HEK293 (cell line): ENCODE measurements around a stretch of chr22.

GRCh38 chr22:32760624-32761345 is 40.7 kb upstream of the TIMP3 start:
- PRO-cap = no peak
- RRBS, 2 experiments = no CpG with 5 or more reads among the region's 5 CpGs

DNA sequence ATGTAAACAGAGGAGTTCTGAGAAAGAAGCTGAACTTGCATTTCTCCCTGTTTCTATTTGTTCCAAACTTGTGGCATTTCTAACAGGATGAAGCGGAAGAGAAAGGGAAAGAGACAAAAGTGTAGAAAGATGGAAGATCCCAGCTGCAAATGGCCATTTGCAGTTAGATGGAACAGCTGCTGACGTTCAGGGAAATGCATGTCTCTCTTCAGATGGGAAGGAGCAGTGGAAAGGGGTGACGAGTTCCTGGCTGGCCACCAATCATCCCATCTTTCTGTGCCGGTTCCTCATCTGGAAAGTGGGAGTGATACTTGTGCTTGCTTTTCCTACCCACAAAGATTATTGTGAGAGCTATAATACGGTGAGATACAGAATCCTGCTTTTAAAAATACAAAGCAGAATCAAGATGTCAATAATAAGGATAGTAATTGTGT is 1.3 kb upstream of the TIMP3 start:
- PRO-cap = no peak
- RRBS, 2 experiments = no CpG with 5 or more reads among the region's 5 CpGs

DNA sequence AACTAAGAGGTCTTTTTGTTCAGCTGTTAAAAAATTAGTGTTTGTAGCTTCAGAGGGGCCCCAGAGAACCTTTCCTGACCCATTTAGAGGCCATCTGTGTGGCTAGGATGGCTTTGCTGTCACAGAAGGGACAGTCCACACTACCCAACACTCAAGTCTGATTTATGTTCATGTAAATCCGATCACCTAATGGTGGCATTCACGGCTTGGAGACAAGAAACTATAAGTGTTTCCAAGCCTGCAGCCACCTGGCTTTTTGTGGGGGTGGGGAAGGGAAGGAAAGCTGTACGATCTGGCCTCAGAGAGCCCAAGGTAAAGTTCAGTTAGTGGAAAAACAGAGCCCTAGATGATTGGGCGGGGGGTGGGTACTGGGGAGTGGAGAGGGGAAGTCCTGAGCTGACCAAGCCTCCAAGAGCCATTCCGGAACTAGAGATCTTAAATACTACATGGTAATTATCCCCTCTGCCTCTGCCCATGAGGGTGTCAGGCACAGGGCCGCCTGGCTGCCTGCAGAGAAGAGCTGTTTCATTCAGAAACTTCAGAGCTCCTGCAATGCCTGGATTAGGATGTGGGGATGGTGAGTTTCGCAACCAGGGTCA is 8.8 kb downstream of the TIMP3 start:
- PRO-cap = no peak
- RRBS, 2 experiments = no CpG with 5 or more reads among the region's 7 CpGs

DNA sequence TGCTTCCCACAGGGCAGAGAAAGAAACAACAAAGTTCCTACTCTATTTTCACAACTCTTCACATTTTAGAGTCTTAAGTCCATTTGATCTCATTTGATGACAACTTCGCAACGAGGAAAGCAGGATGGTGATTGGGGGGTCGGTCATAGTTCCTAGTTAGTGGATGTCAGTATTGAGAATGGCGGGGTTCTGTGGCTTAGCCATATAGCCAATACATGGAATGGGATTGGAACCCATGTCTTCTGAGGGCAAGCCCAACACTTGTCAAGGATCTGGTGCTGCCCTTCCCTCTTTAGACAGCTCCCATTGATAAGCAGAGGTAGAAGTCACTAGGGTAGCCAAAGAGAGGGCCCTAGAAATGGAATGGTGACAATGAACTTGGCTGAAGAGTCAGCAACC is 10.1 kb downstream of the TIMP3 start:
- PRO-cap = no peak
- RRBS, 2 experiments = no CpG with 5 or more reads among the region's 4 CpGs

- PRO-cap = no peak
- RRBS, 2 experiments = 50 to 72% methylated on average over 3 of the region's 14 CpGs
Observed at GRCh38 chr22:32818528-32819256, 17.2 kb downstream of the TIMP3 start.

- PRO-cap = no peak
- RRBS, 2 experiments = no CpG with 5 or more reads among the region's 10 CpGs
Observed at GRCh38 chr22:32840523-32840969, 39.0 kb downstream of the TIMP3 start.

- PRO-cap = no peak
- RRBS, 2 experiments = no CpG with 5 or more reads among the region's 21 CpGs
Observed at GRCh38 chr22:32880919-32881730, 79.6 kb downstream of the TIMP3 start.

GRCh38 chr22:33325582-33326153 is 267.5 kb upstream of the SYN3 start:
- PRO-cap = no peak
- RRBS, 2 experiments = no CpG with 5 or more reads among the region's 6 CpGs

GRCh38 chr22:33490816-33491469 is 429.3 kb downstream of the LARGE1 start:
- PRO-cap = no peak
- RRBS, 2 experiments = no CpG with 5 or more reads among the region's 6 CpGs

GRCh38 chr22:33563117-33563780 is 357.0 kb downstream of the LARGE1 start:
- PRO-cap = no peak
- RRBS, 2 experiments = no CpG with 5 or more reads among the region's 15 CpGs

DNA sequence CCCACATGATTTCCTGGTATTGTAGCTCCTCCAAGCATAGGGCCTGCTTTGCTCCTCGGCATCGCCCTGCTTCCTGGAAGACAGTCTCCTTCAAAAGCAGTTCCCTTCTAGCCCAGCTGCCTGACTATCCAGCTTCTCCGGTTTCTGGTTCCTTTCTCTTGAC is 261.4 kb downstream of the LARGE1 start:
- PRO-cap = no peak
- RRBS, 2 experiments = no CpG with 5 or more reads among the region's 3 CpGs

- PRO-cap = no peak
- RRBS, 2 experiments = no CpG with 5 or more reads among the region's 9 CpGs
Observed at GRCh38 chr22:33823430-33824128, 96.7 kb downstream of the LARGE1 start.

- PRO-cap = no peak
- RRBS, 2 experiments = no CpG with 5 or more reads among the region's 8 CpGs
Observed at GRCh38 chr22:33851165-33851925, 68.9 kb downstream of the LARGE1 start.

DNA sequence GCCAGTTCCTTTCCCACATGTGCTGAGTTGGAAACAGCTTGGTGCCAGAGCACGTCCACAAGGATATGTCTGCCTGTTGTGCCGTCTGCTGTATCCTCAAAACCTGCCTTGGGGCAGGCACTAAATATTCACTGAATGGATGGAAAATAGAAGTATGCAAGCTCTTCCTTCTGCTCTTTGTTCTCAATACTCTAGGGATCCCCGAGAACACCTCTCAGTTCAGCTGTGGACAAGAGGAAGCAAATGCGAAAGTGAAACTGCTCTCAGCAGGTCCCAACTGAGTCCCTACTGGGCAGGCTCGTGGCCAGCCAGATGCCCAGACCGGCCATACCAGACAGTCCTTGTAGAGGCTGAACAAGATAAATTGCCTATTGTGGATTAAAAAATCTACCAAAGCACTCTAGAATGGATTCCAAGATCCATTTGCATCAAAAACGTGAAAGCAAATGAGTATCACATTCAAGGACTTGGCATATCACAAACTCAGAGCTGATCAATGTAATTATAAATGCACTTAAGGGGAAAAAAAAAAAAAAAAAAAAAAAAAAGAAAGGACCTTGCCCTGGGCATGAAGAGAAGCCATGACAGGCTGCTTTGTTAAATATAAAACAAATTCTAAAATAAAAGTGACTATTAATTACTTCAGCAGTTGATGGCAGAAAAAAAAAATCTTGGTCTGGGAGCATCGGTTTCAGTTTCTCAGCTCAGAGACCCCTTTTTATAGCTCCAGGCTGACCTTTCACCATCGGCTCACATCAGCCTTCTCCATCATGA is 66.4 kb downstream of the LARGE1 start:
- PRO-cap = no peak
- RRBS, 2 experiments = no CpG with 5 or more reads among the region's 9 CpGs

- PRO-cap = no peak
- RRBS, 2 experiments = no CpG with 5 or more reads among the region's 7 CpGs
Observed at GRCh38 chr22:33962502-33962846, 42.2 kb upstream of the LARGE1 start.

GRCh38 chr22:35099906-35100375 is 34.0 kb downstream of the ISX start:
- PRO-cap = no peak
- RRBS, 2 experiments = no CpG with 5 or more reads among the region's 3 CpGs

DNA sequence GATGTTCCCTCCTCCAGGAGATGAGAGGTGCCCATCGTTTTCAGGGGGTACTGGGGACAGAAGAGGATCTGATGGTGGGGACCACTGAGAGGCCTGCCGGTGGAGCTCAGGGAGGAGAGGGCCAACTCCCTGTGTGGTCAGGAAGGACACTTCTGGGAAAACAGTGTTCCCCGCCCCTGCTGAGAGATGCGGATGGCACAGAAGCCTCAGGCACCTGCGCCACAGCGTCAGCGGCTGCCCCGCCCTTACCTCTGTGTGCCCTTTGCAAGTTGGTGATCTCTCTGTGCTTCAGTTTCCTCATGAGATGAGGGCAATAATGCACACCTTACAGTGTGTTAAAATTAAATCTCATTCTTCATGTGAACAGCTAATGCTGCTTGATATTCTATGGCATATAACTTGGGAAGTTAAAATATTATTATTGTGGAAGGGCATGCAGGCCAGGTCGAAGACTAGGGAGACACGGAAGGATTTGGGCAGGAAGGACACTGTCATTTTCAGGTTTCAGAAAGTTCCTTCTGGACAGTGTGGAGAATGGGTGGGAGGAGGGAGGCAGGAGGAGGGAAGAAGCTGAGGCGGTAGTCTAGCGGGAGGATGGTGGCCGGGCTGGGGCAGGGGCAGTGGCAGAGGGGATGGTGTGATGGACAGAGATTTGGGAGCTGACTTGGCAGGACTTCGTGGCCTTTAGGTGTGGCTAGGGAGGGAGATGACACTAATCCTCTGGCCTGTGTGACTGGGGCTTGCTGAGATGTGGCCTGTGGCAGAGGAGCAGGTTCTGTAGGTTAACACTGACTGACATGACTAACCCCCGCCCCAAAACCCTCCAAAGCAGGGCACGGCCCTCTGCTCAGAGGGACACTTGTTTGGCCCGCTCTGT is 15.1 kb downstream of the TOM1 start:
- PRO-cap = no peak
- RRBS, 2 experiments = no CpG with 5 or more reads among the region's 17 CpGs

DNA sequence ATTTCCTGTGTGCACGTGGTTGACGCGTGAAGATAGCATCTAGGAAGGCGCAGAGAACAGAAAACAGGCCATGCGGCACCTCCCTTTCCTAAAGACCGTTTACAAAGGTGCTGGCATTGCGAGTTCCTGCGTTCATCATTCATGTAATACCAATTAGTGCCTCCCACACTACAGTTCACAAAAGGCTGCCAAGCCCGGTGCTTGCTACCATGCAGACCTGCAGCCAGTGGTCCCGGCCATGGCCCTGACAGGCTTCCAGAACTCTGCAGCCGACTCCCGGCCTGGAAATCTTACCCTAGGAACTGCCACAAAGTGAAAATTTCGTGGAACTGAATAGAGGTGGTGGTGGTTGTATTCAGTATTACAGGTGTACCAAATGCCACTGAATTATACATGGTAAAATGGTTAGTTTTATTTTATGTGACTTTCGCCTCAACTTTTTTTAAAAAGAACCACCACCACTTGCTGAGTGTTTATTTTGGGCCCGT is 16.7 kb downstream of the TOM1 start:
- PRO-cap = no peak
- RRBS, 2 experiments = 67% methylated on average over 3 of the region's 15 CpGs

GRCh38 chr22:35539768-35540562 is 666 bp upstream of the RASD2 start:
- PRO-cap = unidirectional peak, plus-strand start at chr22:35539875; bidirectional peak, plus-strand start at chr22:35540521, minus-strand start at chr22:35540392
- RRBS, 2 experiments = 2 to 6% methylated on average over 24 of the region's 87 CpGs

DNA sequence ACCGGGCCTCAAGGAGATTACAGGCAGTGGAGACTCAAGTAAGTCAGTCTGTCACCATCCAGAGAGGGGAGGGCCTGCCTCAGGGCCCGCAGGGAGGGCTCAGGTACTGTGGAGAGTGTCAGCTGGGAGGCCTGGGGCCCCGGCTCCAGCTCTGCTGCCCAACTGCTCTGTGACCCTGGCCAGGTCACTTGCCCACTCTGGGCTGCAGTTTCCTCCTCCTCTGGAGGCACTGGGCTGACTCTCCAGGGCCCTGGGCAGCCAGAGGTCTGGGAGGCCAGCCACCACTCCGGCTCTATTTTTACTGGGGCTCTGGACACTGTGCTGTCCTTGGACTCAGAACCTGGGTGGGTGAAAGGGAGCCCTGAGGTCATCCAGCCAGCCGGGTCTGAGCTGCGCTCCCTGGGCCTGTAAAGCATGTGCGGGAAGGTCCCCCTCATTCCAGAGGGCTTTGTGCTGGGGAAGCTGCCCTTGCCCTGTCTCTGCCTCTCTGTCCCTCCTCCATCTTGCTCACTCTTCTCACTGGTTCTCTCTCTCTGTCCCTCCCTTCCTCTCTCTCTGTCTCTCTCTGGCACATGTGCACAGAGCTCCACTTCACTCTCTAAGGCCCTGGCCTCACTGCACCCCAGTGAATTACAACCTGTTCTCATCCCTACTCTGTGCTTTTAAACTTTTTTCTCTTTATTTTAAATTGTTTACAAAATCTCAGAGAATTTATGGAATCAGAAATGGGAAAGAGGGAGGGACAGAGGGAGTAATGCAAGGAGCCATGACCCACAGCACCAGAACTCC is 24.7 kb downstream of the MB start:
- PRO-cap = unidirectional peak, minus-strand start at position 151 of the sequence
- RRBS, 2 experiments = 72 to 88% methylated on average over 3 of the region's 7 CpGs